Skeletal muscle satellite cell (primary cell): ENCODE measurements around a stretch of chr20.

DNA sequence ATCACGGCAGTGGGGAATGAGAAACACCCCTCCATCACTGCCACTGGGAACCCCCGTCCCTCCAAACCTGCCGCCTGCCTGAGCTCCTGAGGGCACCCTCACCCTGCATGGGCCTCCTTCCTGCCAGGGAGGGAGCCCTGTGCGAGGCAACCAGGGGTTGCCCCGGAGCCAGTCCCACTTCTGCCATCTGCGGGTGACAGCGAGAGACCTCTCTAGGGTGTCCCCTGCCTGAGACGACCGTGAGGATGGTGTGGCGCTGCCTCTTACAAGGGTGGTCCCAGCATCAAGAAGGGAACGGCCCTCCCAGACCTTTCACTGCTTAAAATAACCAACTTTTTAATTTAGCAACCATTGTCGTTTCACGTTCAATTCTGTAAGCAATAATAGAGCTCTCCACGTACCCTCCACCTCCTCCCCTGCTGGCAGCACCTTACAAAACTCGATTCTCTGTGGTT lies 28.5 kb downstream of the PMEPA1 start:
- CAGE, long polyA plus RNA = no peak

- CAGE, long polyA plus RNA = no peak
These were observed 23.5 kb downstream of the PMEPA1 start for GRCh38 chr20:57686080-57686997.

DNA sequence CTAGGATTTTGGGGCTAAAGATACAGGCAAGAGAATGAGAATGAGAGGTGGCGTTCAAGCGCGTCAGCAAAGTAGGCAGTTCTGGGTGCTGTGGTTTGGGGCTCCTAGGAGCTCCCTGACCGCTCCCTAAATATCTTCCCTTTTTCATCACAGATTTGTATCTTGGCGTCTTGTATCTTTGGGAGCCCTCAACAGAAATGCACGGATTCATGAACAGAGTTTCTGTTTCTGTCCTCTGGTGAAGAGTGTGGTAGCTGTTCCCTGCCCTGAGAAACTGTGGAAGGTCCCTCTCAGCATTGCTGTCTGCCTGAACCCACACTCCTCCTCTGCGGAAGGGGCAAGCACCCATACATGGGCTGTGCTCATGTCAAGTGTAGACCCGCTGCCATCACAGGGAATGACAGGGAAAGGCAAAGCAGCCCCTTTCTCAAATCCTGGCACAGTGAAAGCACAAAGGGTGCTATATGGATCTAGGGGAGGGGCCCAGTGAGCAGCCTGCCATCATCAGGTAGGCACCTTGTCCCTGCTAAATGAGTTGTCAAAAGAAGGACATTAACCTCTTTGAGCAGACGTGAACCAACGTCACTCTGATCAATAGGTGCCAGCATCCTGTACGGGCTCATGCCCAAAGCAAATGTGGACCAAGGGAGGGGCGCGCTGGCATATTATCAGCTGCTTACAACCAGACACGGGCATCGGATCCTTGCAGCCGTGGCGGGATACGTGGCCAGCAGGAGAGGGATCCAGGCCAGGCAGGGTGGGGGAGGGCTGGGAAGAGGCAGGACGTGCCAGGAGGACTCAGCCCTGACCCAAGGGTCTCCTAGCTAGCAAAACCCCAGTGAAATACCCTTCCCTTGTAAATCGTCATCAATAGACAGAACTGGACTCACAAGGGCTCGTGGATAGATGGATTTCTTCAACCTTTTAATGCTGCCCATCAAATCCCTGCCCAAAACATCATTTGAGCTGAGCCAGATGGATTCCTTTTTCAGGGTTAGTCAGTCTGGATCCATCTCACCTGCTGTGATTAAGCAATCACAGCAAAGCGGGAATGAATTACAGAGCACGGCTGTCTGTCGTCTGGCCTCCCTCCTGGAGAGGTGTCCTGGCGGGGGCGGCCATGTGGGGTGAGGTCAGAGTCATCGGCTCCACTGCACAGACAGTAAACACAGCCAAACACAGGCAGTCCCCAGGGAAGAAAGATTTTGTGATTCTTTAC lies 209.6 kb upstream of the C20orf85 start:
- CAGE, long polyA plus RNA = no peak

DNA sequence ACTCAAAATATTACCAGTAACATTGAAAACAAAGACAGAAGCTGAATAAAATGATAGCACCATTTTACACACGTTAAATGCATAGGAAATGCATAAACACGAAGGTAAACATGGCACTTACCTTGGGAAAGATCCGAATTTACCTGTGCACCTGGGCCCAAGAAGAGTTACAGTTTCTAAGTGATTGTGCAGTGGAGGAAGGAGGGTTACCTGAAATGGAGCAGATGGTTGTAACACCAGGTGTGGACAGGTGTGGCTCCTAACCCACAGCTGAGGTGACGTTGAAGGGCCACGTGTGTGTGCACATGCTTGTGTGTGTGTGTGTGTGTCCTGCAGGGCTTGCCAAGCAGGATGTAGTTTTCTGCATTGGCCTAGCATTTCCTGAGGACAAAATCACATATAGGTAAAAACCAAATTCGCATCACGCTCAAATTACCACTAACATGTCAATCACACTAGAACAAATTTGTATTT lies 163.1 kb upstream of the C20orf85 start:
- CAGE, long polyA plus RNA = no peak

GRCh38 chr20:58074600-58075124 lies 76.0 kb upstream of the C20orf85 start:
- CAGE, long polyA plus RNA = no peak

- CAGE, long polyA plus RNA = no peak
These were observed 21.0 kb upstream of the C20orf85 start for GRCh38 chr20:58129830-58130022.

DNA sequence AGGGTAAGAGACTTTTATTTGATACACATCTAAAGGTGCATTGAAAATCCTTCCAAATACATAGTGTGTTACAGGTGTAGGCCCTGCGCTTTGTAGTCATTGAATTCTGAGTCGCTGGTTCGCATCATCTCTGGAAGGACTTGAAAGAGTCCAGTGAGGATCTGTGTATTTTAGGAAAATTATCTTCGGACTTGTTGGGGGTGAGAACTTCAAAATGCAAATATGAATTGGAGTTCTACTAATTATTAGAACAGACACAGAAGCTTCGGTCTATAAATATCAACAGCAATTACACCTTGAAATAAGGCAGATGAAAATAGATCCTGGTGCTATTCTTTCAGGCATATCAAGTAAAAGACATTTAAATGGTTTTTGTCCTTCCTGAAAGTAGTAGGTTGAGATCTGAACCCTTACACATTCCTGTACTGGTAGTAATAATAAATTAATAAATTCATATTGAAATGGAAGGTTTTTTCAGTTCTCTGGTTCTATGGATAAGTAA lies 1.7 kb downstream of the RAB22A start:
- CAGE, long polyA plus RNA = no peak

DNA sequence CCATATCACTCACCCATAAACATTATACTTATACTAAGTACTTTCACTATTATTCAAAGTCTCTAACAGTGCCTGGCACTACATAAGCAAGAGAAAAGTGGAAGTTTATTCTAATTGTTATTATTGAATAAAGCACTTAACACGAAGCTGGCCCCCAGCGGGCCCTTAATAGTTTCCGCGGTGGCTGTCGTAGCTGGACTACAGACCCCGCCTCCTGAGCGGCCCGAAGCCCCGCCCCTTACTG lies 306 bp upstream of the VAPB start:
- CAGE, long polyA plus RNA = no peak

- CAGE, long polyA plus RNA = no peak
These were observed 58.8 kb downstream of the VAPB start for GRCh38 chr20:58447544-58448469.

- CAGE, long polyA plus RNA = no peak
These were observed 28.3 kb upstream of the STX16 start for GRCh38 chr20:58622808-58623162.

DNA sequence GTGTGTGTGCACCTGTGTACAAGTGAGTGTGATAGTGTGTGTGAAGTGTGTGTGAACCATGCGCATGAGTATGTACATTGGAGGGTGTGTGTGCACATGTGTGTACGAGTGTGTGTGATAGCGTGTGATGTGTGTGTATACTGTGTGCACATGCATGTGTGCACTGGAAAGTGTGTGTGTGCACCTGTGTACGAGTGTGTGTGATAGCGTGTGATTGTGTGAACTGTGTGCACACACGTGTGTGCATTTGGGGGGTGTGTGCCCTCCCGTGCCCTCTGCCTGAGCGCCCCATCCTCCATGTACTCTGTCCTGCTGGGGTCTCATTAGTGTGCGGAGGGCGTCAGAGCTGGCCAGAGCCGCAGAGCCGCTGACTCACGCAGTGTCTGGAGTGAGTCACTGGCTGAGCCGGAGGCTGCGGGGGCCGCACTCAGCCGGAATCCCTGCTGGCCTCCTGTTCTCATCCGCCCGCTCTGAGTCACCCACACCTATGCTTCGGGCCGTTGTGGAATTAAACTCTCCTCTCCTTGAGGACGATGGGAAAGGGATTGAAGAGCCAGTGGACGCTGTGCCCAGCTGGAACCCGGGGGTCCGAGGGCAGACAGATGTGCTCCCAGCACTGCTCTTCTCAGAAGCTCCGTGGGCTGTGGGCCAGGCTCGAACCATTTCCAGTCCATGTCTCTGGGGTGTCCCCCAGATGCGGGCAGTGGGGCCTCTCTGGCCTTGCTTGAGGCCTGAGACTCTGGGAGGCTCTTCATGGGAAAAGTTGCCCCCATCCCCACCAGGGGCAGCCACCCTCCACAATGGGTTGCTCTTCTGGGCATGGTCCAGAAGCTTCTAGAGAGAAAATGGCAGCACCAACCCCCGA lies 27.2 kb upstream of the STX16 start:
- CAGE, long polyA plus RNA = no peak

- CAGE, long polyA plus RNA = no peak
These were observed 3.2 kb upstream of the STX16 start for GRCh38 chr20:58647596-58648486.

GRCh38 chr20:58651764-58652640 lies 919 bp downstream of the STX16 start:
- CAGE, long polyA plus RNA = no peak

- CAGE, long polyA plus RNA = no peak
These were observed 4.1 kb downstream of the GNAS start for GRCh38 chr20:58895295-58895832.

GRCh38 chr20:58982524-58983264 lies 1.6 kb downstream of the NELFCD start:
- CAGE, long polyA plus RNA = no peak

DNA sequence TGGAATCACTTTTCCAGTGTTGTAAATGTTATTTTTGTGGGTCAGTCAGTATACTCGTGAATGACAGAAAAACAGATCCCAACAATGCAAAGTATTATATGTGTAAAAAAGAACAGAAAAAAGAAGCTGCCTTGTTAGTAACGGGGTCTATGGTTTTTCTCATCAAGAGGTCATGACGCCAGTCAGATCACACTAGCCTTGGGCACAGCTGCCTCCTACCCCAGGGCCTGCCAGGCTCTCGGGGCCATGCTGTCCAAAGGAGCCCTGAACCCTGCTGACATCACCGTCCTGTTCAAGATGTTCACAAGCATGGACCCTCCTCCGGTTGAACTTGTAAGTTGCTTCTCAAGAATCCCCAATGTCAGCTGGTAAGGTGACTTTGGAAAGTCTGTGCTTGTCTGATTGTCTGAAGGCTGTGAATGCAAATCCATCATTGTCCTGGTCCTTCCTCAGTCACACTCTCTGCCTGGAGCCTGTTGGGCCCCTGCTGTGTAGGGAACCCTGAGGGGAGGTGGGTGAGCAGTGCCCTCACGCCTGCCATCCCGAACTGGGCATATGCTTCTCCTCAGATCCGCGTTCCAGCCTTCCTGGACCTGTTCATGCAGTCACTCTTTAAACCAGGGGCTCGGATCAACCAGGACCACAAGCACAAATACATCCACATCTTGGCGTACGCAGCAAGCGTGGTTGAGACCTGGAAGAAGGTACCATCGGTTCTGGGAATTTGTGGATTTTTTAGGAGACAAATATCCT lies 9.9 kb downstream of the NELFCD start:
- CAGE, long polyA plus RNA = no peak

DNA sequence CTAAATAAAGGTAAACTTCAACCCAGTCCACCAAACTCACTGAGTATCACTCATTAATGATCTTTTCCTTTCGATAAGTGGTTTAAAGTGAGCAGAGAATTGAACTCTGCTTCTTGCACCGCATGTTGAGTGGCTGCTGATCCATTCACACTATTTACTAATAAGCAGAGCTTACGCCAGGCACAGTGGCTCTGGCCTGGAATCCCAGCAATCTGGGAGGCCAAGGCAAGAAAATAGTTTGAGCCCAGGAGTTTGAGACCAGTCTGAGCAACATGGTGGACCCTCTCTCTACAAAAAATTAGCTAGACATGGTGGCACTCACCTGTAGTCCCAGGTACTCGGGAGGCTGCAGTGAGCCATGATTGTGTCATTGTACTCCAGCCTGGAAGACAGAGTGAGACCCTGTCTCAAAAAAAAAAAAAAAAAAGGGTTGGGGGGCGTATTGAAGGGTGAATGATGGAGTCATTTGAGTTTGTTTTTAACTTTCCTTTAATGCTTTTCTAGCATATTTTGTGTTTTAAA lies 11.4 kb downstream of the NELFCD start:
- CAGE, long polyA plus RNA = no peak

DNA sequence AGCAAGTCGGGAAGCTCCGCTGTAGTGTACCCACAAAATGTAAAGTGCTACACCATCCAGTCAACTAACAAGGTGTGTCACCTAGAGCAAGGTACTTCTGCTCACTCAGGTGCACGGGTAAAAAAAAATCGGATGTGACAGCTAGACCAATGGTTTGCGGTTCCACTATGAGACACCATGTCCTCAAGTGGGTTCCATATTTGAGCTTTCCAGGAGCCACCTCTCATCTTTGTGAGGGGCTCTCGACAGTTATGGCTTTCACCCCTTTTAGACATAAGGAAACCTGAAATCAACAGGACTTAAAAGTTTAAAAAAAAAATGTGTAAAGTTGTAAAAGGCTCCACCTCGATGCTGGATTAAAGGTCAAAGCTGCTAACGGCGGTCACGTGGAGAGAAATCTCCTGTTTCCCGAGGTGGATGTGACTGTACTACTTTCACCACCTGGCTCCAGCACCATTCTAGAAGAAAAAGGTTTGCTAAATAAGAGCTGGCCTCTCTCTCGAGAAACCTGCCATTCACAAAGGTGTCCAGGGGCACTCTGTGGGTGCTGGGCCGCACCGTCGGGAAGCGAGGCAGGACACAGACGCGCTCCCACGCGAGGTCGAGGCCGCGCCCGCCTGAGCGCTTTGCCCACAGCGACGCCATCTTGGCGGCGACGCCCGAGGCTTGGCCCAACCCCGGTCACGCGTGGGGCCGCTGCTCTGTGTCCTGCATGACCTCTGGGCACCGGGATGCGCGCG lies 527 bp downstream of the ATP5F1E start:
- CAGE, long polyA plus RNA = no peak

GRCh38 chr20:59145642-59146374 lies 17.8 kb upstream of the ZNF831 start:
- CAGE, long polyA plus RNA = no peak

DNA sequence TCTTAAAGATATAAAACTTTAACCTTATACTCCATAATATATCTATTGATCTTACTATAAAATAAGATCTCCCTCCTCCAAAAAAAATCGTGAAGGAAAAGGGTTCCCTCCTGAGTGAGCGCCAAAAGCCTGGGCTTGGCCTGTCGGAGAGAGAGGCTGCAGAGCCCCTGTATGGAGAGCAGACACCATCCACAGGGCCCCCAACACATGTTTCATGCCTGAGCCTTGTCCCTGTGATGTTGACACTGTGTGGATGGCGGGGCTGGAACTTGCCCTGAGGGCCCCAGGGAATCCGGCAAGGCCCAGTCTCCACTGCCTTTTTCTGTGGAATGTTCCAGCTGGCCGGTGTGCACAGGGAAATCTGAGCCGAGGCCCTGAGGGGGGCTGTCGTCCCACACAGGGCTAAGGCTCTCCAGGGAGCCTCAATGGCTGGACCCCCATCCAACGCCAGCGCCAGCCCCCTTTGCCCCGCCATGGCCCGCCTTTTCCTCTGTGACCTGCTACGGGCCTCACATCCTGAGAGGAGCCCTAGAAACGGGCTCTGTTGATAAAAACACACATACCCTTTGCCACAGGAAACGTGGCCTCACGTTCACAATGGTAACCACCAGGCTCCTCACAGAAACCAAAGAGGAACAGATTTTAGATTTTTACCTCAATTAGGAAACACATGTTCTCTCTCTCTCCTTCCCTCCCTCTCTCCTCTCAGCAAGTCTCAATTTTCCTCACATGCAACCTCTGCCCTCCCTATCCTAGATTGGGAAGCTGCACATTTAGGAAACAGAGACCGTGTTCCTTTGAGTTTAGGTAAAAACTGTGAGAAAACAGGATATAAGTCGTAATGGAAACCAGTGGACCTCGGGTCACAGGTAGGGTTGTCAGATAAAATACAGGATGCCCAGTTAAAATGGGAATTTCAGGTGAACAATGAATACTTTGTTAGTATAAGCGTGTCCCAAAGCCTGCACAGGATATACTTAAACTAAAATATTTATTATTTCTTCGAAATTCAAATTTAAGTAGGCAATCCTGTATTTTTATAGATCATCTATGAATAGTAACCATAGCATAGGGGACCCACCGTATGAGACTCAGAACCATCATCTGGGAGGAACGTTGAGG lies 13.8 kb upstream of the ZNF831 start:
- CAGE, long polyA plus RNA = no peak